Gallbladder (tissue), 1 donor: ENCODE measurements around a stretch of chr2.

- PRO-cap: no peak
These were observed 151.4 kb upstream of the PKDCC start for GRCh38 chr2:41896409-41896781.

- PRO-cap: bidirectional peak, plus-strand start at chr2:42101361, minus-strand start at chr2:42101467
These were observed 53.2 kb downstream of the PKDCC start for GRCh38 chr2:42100763-42101746.

GRCh38 chr2:42106002-42106389 is 58.2 kb downstream of the PKDCC start:
- PRO-cap: no peak

GRCh38 chr2:42116556-42116942 is 52.6 kb upstream of the EML4 start:
- PRO-cap: no peak

GRCh38 chr2:42189703-42190570 is 20.8 kb downstream of the EML4 start:
- PRO-cap: no peak

DNA sequence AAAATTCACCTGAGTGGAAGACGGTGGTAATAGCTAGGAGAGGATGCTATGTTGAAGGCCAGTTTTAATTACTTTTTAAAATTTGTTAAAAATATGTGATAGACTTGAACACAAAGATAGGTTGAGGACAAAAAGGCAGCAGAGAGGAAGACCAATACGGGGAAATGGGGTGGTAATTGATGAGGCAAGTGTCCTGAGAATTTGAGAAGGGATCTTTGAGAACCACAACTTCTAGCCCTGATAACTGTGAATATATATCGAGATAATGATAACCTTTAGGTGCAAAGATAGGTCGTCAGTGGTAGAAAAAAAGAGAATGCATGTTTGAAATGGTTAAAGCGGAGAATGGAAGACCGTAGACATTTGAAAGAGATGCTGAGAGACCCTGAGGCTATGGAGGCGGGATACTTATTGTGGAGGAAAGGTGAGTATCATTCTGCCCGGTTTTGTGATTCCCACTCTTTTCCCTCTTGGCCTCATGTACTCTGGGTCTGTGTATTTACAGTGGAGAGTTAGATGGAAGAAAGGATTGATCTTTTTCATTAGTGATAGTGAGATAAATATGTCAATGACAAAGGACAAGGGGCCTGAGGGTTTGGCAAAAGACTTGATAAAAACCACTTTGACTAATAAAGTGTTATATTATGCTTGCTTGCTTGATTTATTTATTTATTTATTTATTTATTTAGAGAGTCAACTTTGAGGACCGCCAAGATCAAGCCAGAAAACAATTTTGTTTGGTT is 78.0 kb downstream of the EML4 start:
- PRO-cap: no peak

- PRO-cap: no peak
These were observed 31.1 kb downstream of the COX7A2L start for GRCh38 chr2:42329822-42330485.

DNA sequence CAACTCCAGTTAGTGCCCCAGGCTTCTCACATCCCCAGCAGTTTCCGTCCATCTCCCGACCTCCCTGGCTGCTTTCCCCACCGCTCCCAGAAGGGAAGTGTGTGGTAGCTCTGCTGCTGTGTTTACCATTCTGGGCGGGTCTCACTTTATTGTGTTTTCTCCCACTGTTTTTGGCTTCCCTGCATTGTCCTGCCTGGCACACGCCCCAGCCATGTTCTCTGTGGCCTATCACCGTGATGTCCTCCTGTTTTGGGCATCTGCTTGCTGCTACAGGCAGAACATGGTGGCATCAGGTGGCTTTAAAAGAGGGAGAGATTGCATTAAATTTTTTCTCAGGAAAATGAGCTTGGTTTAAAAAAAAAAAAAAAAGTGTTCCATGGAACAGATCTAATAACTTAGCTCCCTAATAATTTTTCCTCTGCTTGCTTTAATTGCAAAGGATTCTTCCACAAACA is 7.9 kb upstream of the COX7A2L start:
- PRO-cap: no peak

DNA sequence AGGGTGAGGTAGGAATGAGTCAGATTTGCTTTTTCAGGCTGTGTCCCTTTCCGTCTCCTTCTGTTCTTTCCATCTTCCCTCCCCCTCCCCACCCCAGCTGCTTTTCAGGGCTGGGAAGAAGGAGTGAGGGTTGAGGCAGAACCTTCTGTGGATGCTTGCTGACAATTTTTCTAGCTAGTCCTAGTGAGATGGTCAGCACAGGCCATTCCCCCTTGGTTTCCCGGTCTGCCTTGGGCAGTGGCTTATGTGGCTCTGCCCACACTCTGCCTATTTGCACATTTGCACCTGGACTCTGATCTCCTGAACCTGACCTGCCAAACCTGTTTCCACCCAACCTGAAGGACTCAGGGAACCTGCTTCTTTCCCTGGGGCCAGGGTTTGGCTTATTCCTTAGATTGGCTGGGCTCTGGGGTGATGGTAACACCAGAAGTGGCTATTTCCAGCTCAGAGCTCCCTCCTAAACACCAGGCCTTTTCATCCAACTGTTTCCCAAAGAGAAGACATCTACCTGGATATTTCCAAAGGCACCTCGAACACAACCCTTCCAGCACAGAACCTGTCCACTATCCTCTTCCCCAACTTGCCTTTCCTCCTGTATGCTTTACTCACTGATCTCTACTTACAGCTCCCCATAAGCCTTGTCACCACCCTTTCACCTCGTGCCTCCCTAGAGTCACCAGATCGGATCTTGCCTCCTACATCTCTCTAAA is 5.9 kb upstream of the MTA3 start:
- PRO-cap: no peak

GRCh38 chr2:42637379-42637578 is 68.8 kb downstream of the MTA3 start:
- PRO-cap: no peak

DNA sequence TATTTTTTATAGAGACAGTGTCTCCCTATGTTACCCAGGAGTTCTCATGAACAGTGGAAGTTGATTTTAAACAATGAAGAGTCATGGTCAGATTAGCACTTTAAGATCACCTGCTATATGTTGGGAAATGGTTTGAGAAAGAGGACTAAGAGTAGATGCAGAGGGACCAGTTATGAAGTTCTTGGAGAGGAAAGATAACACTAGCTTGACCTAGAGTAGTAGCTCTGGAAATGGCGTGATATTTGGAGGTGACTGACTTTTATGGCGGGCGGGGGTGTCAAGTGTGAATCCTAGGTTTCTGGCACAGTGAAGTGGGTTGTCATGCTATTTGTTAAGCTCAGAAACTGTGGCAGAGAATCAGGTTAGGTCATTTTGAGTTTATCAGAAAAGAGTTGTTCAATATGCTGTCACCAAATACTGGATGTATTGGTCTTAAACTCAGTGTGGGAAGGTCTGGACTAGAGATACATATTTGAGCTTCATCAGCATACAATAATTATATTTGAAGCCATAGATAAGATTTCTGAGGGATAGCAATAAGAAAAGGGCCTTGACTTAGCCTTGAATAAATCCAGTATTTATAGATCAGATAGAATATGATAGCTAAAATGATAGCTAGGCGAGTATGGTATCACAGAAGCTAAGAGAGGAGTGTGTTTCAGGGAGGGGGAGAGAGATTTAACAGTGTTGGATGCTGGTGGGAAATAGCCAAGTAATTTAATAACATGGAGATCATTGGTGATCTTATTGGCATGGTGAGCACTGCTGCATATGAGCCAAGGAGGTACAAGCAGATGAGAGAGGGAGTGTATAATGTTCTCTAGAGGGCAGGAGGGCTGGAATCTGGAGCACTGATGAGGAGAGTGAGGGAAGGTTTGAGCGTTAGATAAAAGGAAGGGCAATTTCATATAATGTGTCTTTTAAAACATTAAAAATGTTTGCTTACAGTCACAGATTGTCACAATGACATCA is 64.3 kb downstream of the OXER1 start:
- PRO-cap: no peak

GRCh38 chr2:42754065-42754760 is 9.7 kb downstream of the OXER1 start:
- PRO-cap: no peak

DNA sequence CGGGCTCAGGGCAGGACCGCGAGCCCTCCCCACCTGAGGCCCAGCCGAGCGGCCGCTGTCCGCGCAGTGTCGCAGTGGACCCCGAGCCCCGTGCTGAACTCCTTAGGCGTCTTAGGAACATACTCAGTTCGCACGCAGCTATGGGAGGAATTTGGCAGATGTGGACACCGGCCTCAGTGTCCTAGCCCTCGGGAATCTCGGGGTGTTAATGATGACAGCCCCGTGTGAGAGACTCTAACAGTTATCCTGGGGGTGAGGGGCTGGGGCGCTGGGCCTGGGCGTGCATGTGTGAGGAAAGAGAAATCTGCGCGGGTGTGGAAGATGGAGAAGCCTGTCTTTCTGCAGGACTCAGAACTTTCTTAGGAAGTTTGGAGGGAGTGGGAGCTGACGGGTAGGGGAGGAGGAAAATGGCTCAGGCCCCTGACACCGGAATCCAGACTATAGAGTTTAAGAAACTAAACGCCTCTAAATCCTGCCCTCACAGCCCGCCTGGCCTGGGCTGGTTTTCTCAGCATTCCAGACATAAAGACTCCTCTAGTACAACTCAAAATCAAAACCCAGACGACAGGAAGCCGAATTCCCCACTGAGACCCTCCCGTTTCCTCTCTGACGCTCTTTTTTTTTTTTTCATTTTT is 969 bp upstream of the HAAO start:
- PRO-cap: unidirectional peak, minus-strand start at position 71 of the sequence; unidirectional peak, minus-strand start at position 524 of the sequence

- PRO-cap: no peak
These were observed 71.5 kb upstream of the HAAO start for GRCh38 chr2:42863949-42864305.

DNA sequence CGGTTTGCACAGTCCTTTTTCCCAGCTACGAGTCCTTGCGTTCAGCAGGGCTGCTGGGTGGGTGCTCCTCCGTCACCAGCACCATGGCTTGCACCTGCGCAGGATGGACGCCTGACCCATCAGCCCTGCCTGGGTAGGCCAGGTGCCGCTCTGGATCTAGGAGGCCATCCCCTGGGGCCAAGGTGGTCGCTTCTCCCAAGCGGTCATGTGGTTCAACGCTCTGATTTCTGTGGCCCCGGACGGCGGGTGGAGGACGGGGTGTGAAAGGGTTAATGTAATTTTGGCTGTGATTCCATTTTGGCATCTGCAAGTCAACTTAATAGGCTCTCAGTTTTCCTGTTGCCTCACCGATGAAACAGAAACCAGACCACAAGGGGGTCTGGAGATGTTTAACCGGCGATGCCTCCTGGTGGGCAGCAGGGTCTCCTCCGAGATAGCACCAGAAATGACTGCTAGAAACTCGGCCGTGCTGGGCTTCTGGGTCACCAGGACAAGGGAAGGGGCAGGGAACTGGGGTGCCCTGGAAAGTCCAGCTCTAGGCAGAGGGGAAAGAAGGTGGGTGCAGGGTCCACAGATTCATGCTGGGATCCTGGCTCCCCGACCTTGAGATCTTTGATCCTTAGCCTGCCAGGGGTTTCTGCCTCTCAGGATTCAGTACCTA is 113.3 kb upstream of the HAAO start:
- PRO-cap: no peak

DNA sequence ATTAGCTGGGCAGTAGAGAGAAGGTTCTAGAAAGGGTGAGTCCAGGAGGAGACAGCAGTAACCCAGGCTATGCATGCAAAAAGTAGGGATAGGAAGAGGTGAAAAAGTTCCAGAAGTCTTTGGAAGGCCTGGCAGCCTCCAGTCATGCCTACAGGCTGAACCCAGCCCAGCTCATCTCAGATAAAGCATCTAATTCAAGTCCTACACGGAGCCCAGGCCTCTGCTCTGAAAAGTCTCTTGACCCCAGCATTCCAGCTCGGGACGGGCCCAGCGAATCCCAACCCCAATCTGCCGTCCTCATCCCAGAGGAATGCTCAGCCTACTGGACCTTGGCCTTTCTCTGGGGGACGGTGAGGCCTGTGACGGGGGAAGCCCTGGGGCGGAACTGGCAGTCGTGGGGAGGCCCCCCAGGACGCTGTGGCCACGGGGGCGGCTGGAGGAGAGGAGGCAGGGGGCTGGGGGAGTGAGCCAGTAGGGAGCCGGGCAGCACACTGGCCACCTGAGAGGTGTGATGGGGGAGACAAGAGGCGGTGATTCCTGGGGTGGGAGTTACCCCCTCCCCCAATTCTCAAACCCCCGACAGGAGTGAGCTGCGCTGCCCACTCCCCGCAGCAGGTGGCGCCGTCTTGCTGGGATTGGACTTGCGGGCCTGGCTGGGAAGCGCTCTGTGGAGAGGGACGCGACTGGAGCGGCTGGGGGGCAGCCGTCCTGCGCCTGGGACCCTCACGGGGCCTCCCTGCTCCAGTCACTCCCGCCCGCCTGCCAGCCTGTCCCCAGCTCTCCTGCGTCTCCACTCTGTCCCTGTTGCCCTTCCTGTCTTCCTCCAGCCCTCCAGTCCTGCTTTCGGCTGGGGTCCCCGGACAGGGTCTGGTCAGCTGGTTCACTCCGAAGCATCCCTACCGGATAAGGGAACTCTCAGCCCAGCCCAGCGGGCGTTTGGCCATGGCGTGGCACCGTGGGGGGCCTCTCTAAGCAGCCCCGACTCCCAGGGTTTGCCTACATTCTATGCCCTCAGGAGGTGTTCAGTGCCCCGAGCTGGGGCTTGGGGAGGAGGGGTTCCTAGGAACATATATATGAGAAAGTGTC is 182.6 kb upstream of the HAAO start:
- PRO-cap: unidirectional peak, plus-strand start at position 391 of the sequence; unidirectional peak, plus-strand start at position 668 of the sequence

DNA sequence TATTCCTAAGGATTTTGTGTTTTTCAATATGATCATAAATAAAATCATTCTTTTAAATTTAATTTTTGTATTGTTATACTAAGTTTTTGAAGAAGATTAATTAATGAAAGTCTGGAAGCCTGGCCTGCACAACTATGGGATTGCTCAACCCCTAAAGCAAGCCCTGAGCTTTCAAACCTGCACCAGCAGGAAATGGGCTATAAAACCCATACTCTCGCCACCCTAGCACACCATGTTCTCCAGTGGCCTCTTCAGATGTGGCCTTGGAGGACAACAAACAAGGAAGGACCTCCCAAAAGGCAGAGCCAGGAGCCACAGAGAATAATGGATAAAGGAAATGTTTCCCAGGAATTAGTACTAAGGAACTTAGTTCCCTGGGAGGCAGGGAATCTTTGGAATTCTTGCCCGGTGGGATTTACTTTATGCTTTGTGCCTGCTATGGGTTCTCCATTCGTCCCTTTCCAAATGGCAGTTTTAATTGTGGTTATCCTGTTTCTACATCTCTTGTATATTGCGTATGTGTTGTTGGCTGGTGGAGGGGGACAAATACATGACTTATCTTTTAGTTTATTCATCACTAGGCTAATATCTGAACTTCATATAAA is 212.5 kb downstream of the ZFP36L2 start:
- PRO-cap: no peak

GRCh38 chr2:43026380-43026691 is 200.1 kb downstream of the ZFP36L2 start:
- PRO-cap: unidirectional peak, minus-strand start at chr2:43026612

DNA sequence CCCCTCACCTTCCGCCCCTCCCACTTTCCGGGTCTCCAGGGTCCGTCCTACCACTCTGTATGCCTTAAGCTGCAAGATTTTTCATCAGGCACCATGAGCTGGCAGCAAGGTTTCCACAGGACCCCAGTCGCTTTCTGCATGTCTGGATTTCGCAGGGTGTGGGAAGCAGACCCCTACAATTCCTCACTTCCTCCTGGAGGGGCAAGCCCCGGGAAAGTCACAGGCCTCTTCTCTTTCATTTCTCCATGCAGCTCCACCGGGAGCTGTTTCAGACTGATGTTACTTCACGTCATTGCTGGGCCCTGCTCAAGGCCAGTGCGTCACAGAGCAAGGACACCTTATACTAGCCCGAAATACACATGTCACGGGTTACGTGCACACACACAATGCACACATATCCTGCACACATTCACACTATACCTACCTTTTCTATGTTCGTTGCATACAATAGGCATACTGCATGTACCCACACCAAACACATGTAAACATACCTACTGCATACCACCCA is 179.0 kb downstream of the ZFP36L2 start:
- PRO-cap: no peak

GRCh38 chr2:43067702-43068478 is 158.5 kb downstream of the ZFP36L2 start:
- PRO-cap: no peak